ENCODE results near the gene PON1.

DNA sequence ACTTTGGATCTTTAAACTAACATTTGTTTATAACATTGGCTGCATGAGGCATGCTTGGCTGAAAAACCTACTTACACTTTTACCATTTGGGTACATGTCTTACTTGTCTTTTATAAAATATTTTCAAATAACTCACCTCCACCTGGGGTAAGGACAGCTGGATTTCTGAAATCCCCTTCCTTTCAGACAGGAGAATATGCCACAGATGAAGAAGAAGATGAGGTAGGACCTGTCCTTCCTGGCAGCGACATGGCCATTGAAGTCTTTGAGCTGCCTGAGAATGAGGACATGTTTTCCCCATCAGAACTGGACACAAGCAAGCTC, 98.6 kb downstream of the PON1 start:
- PRO-cap, 2 experiments, result no peak in any of the 2 experiments

DNA sequence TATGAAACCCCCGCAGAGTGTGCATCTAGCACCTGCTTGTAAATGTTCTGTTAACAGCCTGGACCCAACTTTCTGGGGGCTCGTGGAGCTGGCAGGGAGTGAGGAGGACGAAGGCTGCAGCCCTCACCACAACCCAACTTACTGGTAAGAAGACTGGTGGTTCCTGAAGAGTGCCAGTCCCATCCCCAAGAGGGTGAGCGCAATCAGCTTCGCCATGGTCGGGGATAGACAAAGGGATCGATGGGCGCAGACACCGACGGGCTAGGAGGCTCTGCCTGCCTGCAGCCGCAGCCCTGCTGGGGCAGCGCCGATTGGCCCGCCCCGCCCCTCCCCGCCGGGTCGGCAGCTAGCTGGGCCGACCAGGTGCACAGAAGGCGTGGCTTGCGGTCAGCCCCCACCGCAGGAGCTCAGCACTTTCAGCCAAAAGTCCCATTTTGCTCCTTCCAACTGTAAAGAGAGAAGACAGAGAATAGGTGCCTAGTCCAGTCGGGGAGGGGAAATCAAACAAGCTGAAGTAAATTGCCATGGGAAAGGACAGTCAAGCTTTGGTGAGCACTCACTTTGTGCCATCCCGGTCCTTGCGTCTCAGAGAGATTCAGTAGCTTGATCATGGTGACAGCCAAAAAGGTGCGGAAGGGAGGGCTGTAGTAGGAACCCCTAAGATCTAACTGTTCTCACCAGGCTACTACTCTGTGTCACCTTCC, at the start of gene PON1:
Gene PON1, minus strand, starts transcription at position 273 of the 704 bp plus-strand sequence.
- PRO-cap, 2 experiments, result no peak in any of the 2 experiments

DNA sequence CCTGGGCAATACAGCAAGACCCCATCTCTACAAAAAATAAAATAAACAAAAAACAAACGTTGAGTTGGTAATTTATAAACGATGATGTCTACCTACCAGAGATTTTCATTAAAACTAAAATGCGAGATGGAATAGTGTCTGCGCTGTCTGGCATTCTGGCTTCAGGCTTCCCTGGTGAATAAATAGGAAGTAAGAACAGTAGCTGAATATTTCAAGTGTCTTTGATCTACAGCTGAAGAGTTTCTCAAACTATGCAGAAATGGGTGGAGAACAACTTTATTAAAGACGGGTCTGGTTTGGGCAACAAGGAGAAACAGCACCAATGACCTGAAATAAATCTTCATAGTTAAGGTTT, 688 bp downstream of the PON2 start:
- PRO-cap, 2 experiments, result no peak in any of the 2 experiments

DNA sequence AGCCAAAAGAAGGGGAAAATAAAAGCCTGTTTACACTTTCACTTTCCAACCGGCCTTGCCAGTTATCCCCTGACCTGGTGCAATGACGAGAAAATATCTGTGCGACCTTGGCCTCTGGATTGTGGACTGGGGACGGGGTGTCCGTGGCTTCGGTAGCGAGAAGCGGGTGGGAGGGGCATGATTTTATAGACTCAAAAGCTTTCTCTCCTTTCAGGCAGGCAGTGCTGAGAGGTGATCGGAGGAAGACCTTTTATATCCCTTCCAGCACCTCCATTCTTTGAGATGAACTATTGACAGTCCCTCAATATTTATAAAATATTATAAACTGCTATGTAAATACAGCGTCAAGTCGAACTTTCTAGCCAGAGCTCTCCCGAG, 144.7 kb downstream of the DYNC1I1 start:
- PRO-cap, 2 experiments, result no peak in any of the 2 experiments

DNA sequence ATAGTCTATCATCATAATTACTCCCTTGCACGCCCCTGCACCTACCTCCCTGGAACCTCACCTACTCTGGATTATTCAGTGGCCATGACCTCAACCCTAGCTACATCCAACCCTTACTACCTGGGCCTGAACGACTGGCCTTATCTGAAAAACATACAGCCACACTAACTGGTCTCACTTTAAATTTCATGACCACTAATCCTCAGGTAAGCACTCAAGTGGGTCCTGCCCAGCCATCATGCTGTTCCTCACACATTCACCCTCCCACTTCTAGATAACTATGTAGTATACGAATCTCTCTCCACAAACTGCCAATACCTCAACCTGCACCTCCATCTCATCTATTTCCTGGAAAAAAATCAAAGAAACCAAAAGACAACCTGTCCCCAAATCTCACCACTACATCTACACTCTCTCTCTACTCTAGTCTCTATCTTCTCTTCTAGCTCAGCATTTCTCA, 57.8 kb downstream of the SLC25A13 start:
- PRO-cap, 2 experiments, result no peak in any of the 2 experiments

GRCh38 chr7:96285097-96285563, 36.8 kb downstream of the SLC25A13 start:
- PRO-cap, 2 experiments, result no peak in any of the 2 experiments

- PRO-cap, 2 experiments, result no peak in any of the 2 experiments
Observed at GRCh38 chr7:97016591-97017452, 7.8 kb downstream of the DLX5 start.

DNA sequence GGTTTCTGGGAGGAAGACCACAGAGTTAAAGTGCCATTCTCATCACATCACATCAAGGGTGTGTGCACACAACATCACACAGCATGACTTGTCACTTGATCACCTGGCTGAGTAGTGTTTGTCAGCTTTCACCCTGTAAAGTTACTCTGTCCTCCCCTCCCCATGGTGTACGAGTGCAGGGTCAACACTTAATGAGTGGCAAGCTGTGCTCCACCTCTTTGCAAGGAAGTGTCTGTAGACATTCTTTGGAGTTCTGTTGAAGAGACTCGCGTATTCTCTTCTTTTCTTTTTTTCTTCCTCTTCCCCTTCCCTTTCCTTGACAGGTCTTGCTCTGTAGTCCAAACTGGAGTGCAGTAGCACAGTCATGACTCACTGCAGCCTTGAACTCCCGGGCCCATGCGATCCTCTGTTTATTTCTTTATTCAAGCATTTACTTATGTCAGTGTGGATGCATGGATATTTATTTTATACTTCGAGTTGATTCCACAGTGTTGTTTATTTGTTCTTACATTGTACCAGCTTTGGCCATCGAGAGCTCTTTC, 10.4 kb downstream of the LMTK2 start:
- PRO-cap, 2 experiments, result no peak in any of the 2 experiments

GRCh38 chr7:98174890-98175606, 36.2 kb upstream of the BHLHA15 start:
- PRO-cap, 2 experiments, result no peak in any of the 2 experiments

DNA sequence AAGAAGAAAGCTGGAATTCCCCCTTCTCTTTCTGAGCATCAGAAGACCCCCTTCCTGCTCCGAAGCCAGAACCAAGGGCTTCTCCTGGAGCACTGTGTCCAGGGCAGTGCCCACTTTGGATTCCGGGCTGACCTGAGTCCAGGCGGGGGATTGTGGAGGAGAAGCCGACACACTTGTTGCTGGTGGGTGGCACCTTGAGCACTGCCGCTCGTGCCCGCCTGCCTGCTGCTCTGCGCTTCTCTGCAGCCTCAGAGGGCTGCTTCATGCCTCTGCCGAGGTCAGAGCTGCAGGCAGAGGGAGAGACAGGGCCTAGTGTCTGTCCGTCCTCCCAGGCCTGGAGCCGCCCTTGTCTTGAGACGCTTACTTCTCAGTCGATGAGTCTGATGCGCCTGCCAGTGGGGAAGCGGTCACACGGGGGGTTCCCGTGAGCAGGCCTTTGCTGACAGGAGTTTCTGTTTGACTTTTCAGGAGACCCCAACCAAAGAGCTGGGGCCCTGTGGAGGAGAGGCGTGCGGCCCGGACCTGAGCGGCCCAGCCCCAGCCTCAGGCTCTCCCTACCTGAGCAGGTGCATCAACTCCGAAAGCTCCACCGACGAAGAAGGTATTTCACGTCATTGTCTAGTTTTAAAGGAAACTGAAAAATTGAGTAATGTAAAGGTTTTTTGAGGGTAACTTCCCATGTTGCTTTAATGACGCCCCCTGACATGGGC, 8.0 kb upstream of the BHLHA15 start:
- PRO-cap, 2 experiments, result peak in 2 of 2 experiments; most common minus-strand start position 598 of the sequence (in 1)

DNA sequence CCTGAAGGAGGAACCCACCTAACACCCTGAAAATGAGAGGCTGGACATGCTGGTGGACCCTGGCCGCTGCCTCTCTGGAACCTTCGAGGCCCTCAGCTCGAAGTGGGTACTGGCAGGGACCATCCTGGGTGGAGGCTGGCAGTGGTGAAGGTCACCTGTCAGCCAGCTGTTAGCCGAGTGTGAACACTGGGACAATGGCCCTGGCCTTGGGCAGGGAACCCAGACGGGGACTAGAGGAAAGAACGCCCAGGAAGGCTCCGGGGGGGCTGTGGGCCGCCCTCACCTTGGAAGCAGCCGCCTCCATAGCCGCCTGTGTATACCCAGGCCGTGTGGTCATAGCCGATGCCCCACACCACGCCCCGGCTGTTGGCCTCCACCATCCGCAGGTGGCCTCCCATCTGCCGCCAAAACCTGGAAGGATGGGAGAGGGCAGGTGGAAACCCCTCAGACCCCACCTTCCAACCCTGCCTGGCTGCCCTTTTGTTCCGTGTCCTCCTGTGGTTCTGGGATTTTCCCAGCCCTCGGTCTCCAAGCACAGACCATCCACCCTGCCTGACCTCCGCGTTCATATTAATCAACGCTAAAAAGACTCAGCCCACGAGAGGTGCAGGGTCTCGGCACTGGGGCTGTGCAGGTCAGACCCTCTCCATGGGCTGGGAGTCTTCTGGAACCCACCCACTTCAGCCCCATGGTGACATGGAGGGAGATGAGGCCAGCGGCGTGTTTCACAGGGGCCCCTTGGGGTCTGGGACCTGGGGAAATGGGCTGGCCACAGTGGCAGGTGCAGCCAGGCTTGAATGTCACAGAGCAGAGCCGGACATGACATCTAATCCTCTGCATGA, 17.7 kb downstream of the BHLHA15 start:
- PRO-cap, 2 experiments, result no peak in any of the 2 experiments

DNA sequence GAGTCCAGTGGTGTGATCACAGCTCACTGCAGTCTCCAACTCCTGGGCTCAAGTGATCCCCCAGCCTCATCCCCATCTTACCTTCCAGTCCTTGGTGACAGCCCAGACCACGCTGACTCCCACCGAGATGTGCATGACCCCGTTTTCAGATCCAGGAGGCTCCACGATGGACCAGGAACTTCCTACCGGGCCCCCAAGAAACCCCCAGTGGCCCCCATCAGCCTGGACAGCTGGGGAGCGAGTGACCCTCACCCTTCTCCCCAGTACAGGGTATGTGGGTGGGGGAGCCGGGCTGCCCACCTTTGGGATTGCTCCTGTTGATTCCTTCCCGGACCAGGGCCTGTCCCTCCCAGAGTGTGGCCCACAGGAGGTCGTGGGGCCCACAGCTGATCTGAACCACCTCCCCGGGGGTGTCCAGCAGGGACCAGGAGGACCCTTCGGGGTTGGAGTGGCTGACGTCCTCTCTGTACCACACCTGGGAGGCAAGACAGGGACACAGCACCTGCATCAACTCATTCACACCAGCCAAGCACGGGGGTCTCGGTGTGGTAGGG, 11.2 kb downstream of the TECPR1 start:
- PRO-cap, 2 experiments, result no peak in any of the 2 experiments

- PRO-cap, 2 experiments, result no peak in any of the 2 experiments
Observed at GRCh38 chr7:98285153-98285598, 3.7 kb downstream of the BRI3 start.

DNA sequence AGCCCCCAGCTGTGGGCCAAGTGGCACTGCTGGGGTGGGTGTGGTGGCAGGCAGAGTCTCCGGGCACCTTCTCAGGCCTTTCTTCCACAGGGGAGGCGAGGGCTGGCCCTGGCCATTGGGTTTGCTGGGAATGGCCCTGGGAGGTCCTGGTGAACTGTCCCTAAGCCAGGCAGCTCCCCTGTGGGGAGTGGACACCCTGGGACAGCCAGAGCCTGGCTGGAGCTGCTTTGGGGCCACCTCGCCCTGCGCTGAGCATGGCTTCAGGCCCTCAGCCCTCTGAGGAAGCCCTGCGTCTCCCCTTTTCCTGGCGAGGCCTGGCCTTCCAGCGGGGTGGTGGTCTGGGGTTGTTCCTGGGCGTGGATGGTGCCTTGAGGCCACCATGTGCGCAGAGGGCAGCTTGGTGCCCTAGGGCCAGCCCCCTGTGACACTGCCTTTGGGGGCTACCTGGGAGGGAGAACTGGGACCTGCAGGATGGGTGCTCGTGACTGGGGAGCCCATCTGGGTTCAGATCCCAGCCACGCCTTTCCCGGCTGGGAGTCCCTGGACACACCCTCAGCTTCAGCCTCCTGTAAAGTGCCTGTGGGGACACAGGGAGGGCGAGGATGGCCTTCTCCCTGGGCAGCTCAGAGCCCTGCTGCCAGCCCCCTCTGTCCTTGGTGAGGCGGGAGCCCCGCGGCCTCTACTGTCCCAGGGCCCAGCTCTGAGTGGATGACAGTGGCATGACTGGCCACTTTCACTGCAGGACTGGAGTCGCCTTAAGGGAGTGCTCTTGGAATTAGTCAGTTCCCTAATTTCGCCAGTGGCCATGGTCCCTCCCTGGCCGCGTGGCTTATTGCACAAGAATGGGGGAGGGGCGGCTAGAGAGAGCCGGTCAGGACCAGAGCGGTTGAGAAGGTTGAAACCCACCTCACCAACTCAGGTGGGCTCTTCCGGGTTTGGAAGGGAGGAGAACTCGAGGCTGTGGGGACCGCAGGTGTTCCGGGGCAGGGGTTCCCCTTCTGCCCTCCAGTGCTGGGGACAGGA, 4.4 kb downstream of the BRI3 start:
- PRO-cap, 2 experiments, result no peak in any of the 2 experiments

DNA sequence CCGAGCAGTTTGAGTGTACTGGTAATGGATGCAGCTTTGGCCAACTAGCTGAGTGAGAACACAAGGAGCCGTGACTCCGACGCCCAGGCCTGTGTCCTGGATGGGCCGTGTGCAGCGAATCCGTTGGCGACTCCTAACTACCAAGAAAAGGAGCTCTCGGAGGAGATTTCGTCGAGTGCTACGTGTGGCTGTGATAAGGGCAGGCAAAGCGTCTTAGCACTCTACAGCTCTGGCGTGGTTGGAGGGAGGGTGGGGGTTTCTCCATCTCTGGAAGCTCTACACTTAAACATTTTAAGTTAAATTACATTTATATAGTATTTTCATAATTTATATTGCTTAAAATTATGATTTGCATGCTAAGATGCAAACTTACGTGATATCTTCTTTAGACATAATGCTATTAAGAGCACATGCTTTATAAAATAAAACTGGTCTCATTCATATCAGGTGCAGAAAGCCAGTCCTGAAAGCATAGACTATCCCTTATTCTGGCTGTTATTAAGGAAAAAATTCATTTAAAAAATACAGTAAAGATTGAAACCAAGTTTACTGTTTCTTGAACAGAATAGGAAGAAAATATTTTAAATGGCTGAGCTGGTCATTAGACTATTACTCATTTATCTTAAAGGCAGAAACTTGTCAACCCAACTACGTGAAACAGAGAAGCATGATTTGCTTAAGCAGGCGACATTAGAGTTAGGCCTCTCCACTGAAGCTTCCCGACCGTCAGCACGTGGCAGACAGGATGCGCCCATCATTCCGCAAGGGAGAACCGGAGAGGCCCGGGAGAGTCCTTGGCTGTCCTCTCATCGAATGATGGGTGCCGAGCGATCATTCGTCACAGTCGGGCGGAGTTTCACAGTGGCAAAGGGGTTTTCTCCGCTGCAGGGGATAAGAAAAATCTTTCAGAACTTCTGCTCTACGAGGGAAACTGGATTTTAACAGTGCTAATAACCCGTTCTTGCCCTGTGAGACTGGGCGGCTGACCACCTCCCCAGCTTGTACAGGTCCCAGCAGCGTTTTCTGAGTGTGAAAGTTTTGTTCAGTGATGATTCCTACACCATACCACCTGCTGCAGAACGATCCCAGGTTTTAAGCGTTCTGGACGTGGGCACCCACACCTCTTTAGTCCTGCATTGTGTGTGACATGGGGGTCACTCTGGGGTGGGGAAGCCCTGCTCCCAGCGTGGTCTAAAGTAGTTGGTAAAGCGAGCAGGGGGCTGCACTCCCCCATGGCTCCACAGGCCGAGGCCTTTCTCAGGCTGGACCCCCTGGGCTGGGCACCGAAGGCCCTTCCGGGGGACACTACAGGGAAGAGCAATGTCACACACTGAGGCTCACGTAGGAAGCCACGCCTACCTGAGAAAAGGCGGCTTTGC, 11.7 kb downstream of the BRI3 start:
- PRO-cap, 2 experiments, result no peak in any of the 2 experiments

DNA sequence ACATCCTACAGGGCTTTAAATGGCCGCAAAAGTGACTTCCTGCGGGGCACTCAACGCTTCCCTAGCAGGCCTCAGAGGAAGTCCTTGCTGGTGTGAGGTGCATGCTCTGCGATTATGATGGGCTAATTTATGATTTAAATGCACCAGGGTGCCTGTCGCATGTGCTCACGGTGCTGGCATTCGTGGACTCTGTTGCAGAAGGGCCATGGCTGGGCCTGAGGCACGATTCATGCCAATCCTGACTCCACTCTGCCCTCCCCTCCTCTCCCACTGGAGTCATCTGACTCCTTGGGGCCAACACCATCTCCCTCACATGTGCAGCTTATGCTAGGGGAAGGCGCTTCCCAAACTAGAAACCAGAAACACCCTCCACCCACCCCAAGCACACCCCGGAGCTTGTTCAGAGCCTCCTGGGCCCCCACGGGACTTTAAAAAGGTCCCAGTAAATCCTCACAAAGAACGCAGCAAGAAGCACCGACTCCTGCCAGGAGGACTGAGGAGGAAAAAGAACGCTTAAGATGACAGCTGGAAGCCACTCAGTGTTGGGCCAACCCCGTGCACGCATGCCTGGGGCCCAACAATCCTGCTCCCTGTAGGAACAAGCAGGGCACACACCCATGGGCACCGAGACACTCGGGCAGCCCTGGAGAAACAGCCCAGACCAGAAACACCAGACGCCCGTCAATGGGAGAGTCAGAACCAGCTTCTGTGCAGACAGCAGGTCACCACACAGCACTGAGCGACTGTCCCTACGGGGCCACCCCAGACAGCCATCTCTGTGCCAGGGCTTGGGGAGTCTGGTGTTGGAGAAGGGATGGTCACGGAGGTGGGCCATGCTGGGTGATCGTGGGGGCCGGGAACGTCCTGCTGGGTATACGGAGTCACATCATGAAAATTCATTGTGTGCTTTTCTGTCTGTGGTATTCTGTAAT, 14.2 kb downstream of the BRI3 start:
- PRO-cap, 2 experiments, result no peak in any of the 2 experiments

GRCh38 chr7:98305911-98306653, 24.6 kb downstream of the BRI3 start:
- PRO-cap, 2 experiments, result no peak in any of the 2 experiments

- PRO-cap, 2 experiments, result no peak in any of the 2 experiments
Observed at GRCh38 chr7:98357643-98357923, 43.3 kb downstream of the BAIAP2L1 start.

GRCh38 chr7:98398509-98399564, 2.1 kb downstream of the BAIAP2L1 start:
- PRO-cap, 2 experiments, result no peak in any of the 2 experiments

GRCh38 chr7:98419742-98420003, 18.8 kb upstream of the BAIAP2L1 start:
- PRO-cap, 2 experiments, result no peak in any of the 2 experiments

Data from cytotoxic T cell (primary cell).